ENCODE measurements around the genes CLPX and IGDCC3.

DNA sequence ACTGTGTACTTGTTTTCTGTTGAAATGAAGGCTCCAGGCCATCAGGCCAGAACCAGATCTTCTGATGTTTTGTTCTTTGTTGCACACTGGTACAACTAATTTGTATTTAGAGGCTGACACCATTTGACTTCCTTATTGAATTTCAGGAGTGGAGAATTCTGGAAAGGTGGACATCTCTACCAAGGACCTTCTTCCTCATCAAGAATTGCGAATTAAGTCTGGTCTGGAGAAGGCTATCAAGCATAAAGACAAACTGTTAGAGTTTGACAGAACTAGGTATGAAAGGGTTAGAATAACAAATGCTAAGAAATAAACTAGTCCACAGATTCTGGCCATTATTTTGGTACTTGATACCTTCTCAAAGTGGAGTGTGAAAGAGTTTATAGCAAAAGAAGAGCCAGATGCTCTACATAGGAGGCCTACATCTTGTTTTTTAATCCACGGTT lies 18.6 kb downstream of the TRIP4 start:
- PRO-cap = no peak

DNA sequence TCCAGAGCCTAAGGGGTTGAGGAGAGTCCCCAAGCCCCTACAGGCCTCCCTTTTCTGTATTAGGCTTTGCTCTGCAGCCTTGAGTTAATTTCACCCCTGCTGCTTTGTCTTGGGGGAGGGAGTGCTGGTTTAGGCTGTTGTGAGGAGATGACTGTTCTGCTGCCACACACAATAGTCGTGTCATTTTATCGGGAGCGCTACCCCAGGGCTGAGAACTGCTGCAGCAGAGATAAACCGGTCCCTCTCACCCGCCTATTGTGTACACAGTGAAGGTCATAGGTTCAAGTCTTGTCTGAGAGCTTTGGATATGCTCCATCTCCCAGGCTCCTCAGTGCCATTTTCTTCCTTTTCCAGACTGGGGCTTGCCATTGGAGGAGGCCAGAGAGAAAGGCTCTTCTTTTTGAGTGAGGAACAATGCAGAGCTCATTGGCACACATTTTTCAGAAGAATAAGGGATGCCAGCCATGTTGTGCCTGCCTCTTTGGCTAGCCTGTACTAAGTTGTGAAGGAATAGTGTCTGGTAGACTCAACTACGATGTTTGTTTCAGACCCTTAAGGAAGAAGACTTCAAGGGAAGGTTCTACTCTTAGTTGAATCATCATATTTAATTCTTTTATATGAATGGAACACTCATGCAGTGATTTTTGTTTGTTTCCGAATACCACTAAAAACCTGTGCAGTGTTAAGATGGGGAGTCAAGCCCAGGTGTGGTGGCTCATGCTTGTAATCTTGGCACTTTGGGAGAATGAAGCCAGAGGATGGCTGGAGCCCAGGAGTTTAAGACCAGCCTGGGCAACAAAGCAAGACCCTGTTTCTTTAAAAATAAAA lies 1.6 kb downstream of the ZNF609 start:
- PRO-cap = no peak

GRCh38 chr15:64840697-64841142 lies 995 bp upstream of the PLEKHO2 start:
- PRO-cap = no peak

DNA sequence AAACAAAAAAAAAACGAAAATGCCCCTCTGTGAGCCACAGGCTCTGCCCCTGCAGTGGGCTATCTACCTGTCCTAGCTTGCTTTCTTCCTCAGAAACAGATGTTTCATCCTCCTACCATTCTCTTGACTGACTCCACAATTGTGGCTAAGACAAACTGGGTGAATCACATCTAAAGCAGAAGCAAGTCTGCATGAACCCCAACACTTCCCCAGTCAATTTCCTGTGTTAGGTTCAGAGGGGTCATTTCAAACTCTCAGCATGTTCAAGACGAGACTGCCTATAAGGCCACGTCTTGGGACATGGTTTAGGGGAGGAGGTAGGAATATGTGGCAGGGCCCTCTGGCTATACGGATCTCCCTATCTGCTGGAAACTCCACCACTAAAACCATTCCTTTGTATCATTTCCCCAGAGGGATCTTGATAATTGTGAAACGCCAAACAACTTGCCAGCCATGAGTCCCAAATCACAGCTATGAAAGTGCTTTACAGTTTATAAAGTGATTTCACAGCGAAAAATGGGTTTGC lies 28.5 kb upstream of the ANKDD1A start:
- PRO-cap = no peak

DNA sequence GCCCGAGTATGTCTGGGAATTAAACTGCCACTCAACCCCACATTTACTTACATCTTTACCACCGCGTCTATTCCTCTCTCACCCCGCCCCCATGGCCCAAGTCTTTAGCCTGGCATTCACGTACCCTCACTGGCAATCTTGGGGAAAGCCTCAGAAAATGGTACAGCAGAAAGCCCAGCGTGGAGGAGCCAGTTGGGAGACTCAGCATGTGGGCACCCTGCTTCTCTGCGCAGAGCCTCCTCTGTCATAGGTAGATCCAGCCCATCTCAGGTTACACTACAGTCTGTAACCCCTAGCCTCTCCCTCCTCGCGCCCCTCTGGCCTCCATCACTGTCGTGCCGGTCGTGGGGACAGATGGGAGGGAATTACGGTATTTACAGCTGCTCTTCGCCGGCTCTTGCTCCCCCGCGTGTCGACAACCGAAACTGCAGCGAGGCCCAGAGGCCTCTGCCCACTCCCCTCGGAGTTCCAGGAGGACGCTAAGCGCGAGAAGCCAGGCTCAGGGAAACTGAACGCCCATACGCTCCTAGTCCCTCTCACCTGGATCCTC lies 6.3 kb upstream of the ANKDD1A start:
- PRO-cap = no peak

DNA sequence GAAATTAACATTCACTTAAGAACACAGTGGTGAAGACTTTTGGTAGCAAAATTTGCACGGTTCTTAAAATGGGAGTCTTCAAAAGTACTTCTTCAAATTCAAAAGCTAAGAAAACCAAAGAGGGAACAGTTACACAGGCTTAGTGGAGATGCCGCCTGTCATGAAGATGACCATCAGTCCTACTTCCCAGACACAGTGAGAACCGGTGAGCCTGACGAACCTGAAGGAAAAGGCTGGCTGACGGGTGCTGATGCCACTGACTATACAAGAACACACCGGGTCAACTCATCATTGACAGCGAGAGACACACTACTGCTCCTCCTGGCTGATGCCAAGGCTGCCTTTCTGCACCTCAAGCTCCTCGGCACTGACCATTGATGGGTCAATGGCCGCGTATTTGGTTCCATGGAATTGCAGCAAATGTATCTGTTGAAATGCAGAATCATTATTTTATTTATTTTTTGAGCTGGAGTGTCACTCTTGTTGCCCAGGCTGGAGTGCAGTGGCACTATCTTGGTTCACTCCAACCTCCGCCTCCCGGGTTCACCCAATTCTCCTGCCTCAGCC lies 26.3 kb downstream of the SPG21 start:
- PRO-cap = no peak

DNA sequence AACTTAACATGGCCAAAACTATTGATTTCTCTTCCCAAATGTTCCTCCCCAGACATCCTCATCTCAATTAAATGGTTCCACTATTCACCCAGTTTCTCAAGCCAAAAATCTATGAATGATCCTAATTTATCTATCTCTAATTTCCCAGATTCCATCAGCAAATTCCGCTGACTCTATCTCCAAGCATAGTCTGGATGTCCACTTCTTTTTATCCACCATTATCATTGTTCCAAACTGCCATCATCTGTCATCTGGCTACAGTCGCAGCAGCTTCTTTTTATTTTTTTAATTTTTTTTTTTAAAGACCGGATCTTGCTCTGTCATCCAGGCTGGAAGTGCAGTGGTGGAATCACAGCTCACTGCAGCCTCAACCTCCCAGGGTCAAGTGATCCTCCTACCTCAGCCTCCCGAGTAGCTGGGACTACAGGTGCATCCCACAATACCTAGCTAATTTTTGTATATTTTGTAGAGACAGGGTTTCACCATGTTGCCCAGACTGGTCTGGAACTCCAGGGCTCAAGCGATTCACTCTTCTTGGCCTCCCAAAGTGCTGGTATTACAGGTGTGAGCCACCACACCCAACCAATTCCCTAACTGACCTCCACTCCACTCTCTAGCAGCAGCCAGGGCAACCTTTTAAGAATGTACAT lies 19.8 kb upstream of the SPG21 start:
- PRO-cap = no peak

- PRO-cap = no peak
Measured at GRCh38 chr15:65066222-65067406, 1.2 kb downstream of the RASL12 start.

GRCh38 chr15:65075625-65076496 lies 685 bp upstream of the KBTBD13 start:
- PRO-cap = no peak

GRCh38 chr15:65089196-65089830 lies 12.8 kb downstream of the KBTBD13 start:
- PRO-cap = no peak

DNA sequence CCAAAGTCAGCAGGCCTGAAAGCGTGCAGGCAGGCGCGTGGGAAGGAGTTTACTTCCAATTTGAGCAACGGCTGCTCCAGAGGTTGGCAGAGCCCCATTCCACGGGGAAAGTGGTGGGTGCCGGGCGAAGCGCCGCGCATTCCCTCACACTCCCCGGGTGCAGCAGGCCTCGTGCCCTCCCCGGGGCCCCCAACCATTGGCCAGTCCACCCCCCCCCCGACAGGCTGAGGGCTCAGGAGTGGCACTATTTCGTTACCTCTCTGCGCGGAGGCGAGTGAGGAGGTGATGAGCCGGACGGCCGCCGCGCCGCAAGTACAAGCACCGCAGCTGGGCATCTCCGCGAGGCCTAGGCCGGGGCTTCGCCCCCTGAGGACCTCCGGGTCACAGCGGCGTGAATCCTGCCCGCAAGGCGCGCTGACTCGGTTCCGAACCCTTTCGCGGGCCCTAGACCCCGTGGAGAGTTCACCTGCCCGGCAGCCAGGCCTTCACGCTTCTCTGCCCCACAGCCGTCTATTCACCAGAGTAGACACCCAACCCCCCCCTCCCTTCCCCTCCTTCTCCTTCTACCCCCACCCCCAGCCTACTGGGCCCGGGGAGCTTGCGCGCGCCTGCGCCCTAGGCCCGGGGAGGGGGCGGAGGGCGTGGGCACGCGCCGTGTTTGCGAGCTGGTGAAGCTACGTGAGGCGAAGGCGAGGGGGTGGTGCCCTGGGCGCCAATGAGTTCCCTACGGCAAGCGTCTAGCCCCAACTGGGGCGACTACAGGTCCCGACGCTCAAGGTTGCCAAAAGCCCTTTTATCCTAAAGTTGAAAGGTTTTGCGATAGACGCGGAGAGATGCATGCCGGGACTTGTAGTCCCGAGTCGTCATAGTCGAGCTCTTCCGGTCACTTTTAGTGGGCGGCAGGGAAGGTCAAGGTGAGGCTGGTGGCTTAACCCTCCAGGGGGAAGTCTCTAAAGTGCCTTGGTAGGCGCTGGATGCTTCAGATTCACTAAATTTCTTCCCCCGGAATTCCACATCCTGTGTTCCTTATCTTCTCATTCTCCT lies at the start of gene CLPX:
CLPX (minus strand) TSS at position 524 of the 1,044 bp plus-strand sequence.
- PRO-cap = bidirectional peak, plus-strand start at position 97 of the sequence, minus-strand start at position 112 of the sequence; bidirectional peak, plus-strand start at position 334 of the sequence, minus-strand start at position 497 of the sequence; bidirectional peak, plus-strand start at position 686 of the sequence, minus-strand start at position 758 of the sequence; bidirectional peak, plus-strand start at position 892 of the sequence, minus-strand start at position 789 of the sequence

DNA sequence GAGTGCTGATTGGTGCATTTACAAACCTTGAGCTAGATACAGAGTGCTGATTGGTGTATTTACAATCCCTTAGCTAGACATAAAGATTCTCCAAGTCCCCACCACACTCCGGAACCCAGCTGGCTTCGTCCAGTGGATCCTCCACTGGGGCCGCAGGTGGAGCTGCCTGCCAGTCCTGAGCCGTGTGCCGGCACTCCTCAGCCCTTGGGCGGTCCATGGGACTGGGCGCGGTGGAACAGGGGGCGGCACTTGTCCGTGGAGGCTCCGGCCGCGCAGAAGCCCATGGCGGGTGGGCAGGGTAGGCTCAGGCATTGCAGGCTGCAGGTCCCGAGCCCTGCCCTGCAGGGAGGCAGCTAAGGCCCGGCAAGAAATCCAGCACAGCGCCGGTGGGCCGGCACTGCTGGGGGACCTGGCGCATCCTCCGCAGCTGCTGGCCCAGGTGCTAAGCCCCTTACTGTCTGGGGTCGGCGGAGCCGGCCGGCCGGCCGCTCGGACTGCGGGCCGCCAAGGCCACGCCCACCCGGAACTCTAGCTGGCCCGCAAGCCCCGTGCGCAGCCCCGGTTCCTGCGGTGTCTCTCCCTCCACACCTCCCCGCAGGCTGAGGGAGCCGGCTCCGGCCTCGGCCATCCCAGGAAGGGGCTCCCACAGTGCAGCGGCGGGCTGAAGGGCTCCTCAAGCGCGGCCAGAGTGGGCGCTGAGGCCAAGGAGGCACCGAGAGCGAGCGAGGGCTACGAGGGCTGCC lies 14.4 kb upstream of the PARP16 start:
- PRO-cap = no peak

DNA sequence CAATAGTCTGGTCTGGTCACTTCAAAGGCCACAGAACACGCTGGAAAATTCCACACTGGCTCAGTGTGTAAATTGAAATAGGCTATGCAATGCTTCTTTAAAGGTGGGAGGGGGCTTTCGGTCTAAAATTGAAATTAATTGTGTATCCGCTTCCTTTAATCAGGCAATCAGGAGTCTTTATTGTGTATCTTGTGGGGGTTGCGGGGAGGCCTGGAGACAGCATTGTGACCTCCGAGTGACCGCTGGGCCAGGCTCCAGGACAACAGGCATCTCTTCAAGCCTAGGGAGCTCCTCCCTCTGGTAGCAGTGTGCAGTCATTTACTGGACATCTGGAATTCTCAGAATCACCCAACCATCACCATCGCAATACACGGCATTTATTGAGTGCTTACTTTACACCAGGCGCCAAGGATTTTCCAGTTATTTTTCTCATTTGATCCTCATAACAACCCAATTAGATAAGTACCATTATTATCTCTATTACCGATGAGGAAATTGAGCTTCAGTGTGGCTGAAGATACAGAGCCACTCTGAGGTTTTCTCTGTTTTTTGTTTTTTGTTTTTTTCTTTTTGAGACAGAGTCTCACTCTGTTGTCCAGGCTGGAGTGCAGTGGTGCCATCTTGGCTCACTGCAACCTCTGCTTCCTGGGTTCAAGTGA lies 26.0 kb upstream of the PARP16 start:
- PRO-cap = no peak

DNA sequence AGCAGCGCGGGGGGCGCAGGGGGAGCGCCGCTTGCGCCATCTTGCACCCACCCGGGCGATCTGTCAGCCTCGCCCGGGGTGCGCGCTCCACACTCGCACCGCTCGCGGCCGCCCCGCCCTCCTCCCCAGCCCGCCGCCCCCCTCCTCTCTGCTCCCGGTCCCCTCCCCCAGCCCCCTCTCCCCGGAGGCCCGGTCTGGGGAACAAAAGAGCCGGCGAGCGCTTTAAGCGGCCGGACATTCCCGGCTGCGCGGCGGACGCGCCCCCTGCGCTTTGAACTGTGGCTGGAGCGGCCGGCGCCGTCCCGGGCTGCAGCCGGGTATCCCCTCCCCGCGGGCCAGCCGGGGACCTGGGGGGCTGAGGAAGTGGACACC lies at the start of gene IGDCC3:
IGDCC3 (minus strand) TSS at position 65 of the 372 bp plus-strand sequence.
- PRO-cap = no peak

- PRO-cap = bidirectional peak, plus-strand start at chr15:65870624, minus-strand start at chr15:65870581
Measured at GRCh38 chr15:65870120-65870874, 1.0 kb downstream of the RAB11A start.

GRCh38 chr15:65878820-65879082 lies 9.5 kb downstream of the RAB11A start:
- PRO-cap = unidirectional peak, plus-strand start at chr15:65879002

- PRO-cap = bidirectional peak, plus-strand start at chr15:65902652, minus-strand start at chr15:65902457
Measured at GRCh38 chr15:65902353-65902862, 33.1 kb downstream of the RAB11A start.

DNA sequence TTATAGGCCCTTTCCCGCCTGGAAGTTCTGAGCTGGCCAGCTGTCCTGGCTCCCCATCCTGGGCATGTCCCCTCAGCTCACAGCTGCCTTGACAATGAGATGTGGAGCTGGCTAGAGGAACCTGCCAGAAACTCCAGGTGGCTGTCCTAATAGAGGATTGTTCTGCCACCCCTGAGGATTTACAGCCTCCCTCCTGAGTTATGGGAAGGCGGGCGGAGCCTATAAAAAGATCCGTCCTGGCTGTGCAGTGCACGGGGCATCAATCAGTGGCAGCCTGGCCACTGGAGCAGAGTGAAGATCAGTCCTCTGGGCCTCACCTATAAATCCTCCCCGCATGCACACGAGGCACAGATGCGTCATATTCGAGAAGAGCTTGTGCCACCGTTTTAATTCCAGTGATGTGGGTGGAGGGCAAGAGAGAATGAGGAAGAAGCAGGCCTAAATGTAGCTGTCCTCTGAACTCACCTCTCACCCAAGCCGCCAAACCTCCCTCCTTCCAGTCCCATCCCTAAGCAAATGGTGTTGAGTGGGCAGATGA lies 90.0 kb downstream of the MEGF11 start:
- PRO-cap = no peak

GRCh38 chr15:66172131-66172769 lies 81.3 kb downstream of the MEGF11 start:
- PRO-cap = no peak

DNA sequence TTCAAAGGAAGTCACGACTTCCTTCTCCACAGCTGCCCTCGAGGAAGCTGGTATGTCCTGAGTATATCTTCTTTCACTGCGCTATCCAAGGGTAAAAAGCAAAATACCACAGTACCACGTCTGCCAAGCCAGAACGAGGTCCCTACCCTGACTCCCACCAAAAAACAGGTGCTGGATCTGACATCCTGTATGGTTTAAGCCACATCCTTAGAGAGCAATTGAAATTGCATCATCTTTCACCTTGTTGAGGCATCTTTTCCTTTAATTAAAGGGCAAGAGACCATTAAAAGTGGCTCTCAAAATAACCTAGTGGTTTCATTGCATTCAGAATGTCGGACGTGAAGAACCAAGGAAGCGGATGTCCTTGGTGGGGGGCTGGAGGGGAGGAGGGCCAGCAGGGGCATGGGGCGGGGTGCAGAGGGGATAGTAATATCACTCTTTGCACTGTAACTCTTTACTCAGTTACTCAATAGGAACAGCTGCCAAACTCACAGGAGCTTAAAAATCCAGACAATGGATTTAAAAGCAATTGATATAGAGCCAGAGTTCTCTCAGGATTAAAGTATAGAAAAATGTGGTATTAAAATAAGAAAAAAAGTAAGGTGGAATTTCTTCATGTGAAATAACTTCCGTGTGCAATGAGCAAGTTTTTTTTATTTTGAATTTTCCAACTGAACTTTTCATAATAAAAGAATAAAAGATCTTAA lies 13.8 kb upstream of the TIPIN start:
- PRO-cap = unidirectional peak, minus-strand start at position 170 of the sequence

Measured in Calu3 (cell line).